CD14-positive monocyte (primary cell): ENCODE results near the gene MTA3.

GRCh38 chr2:42117855-42118685 lies 51.1 kb upstream of the EML4 start:
- CAGE, long polyA plus RNA, result no peak

- CAGE, long polyA plus RNA, result no peak
These were observed 45.0 kb upstream of the EML4 start for GRCh38 chr2:42124038-42124680.

- CAGE, long polyA plus RNA, result no peak
These were observed 2.5 kb downstream of the EML4 start for GRCh38 chr2:42171603-42172053.

DNA sequence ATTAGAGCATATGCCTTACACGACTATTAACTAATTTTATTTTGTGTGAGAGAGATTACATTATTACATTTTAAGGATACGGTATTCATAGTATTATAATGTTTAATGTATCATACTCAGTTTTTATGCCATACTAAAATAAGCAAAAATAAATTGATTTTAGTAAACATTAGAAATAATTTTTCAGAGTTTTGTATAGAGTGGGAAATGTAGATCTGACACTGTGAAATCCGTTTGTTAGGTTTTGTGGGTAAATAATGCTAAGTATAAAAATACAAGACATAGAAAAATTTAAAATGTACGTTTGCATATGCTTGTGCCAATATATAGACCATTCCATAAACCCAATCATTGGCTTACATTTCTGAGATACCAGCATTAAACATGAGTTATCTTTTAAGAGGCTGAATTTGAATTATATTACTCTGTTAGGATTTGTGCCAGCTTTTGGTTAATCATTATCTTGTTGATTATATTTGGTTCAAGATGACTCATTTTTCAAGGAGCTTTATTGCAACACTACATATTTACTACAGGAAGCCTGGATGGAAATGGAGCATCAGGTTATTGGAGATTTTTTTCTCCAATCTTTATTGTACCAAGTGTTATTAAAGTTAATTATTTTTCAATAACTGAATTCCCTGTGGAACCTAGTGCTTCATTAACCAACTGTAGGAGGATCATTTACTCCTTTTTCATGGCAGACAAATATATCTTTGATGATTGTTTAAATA lies 26.3 kb downstream of the EML4 start:
- CAGE, long polyA plus RNA, result no peak

GRCh38 chr2:42568310-42569093 lies at the start of gene MTA3:
Gene MTA3 (plus strand): TSS chr2:42568632.
- CAGE, long polyA plus RNA, result no peak

DNA sequence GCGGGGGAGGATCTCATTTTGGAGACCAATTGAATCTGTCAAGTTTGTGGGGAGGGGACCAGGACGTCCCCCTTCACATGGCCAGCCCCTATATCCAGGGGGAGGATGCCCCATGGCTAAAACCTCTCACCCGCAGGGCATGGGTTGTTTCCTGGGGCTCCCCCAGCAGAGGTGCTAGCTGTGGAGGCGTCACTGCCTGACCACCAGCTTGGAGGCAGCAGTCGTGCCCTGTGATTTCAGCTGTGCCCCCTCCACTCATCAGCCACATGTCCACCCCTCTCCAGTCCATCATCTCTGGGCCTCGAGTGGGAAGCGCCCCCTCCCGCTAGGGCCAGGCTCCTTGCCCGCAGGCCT lies 4.3 kb downstream of the HAAO start:
- CAGE, long polyA plus RNA, result no peak

GRCh38 chr2:42959329-42959970 lies 167.1 kb upstream of the HAAO start:
- CAGE, long polyA plus RNA, result no peak

DNA sequence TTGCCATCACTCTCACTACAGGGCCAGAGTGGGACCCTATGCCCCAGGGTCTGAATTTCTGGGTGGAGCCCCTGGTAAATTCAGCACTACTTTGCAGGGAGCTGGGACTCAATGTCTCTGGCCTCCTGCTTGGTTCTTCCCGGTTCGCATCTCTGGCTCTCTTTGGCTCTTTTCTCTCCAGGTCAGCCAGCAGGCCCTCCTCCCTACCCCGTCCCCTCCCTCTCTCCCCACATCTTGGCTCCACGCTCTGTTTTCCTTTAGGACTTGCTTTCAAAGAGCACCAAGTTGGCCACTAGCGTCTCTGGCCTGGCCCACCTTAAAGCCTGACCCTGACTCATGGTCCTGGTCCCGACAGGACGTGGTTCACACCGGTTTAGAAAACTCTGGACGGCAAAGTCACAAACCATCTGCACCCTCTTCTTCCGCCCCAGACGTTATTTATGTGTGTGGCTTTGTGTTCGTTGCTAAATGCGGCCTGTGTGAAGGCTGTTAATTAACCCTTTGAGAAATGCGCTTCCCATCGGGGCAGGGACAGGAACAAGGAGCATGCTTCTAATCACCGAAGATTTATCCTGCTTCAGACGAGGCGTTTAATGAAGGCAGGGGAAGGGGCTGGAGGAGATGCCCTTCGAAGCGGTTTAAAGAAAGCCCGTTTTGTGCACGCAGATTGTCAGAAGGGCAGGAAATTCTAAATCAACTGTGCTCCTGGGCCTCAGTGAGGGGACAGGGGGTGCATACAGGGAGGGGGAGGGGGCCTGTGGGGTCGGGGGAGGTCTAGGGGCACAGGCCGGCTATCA lies 169.1 kb upstream of the HAAO start:
- CAGE, long polyA plus RNA, result no peak

GRCh38 chr2:43026701-43027526 lies 199.5 kb downstream of the ZFP36L2 start:
- CAGE, long polyA plus RNA, result no peak

DNA sequence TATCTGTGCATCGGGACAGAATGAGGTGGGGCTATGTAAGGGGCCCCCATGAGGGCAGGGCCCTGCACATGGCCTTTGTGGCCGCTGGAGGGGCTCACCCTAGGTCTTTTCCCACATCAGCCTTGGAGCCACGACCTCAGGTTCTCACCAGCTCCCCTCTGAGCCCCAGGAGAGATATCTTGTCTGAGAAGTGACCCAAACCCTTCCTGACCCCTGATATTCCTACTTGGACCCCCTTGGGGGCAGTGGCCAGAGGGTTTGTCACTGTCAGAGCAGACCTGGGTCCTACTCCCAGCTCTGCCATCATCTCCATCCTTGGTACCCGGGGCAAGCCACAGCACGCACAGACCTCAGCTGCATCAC lies 64.2 kb downstream of the ZFP36L2 start:
- CAGE, long polyA plus RNA, result no peak

GRCh38 chr2:43173897-43174282 lies 52.5 kb downstream of the ZFP36L2 start:
- CAGE, long polyA plus RNA, result no peak

DNA sequence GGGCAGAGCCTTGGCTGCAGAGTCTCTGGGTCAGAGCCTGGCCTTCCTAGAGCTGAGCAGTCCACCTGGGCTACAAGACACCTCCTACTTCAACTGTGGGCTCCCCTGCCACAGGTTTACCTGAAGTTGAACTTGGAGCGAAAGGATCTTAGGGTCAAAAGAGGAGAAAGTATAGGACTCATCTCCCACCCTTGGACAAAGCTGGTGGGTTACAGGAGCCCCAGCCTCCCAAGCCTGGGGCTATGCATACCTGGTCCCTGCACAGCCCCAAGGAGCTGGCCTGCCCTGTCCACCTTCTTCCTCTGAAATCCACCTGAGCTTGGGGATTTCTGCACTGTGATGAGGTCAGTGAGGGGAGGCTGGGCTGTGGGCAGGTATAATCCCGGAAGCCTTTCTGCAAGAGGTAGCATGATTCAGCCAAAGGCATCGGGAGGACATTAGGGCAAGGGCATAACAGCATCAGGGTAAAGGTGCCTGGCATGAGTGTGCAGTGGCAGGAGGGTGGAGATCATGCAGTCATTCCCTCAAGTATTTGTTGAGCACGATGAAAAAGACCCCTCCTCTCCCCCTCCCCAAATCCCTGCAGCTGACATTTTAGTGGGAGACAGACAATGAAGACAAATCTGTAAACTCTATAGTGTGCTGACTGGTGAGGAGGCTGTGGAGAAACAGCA lies 18.9 kb downstream of the ZFP36L2 start:
- CAGE, long polyA plus RNA, result no peak

DNA sequence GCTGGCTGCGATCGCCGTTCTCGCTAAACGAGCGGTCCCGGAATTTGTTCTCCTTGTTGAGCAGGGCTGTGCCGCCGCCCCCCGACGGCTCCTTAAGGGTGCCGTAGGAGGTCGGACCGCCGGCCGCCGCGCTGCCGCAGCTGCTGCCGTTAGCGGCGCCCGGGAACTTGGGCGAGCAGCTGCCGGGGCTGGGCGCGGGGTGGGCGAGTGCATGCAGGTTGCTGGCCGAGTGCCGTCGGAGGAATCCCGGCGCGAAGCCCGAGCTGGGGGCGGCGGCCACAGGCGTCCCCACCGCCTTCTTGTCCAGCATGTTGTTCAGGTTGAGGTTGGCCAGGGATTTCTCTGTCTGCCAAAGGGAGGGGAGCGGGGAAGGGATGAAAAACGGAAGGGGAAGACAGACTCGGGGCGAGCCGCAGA lies 991 bp downstream of the ZFP36L2 start:
- CAGE, long polyA plus RNA, result start-site peak on the plus strand centred at position 247 of the sequence, 171 bp wide, 14 and 18 reads in 2 replicates

DNA sequence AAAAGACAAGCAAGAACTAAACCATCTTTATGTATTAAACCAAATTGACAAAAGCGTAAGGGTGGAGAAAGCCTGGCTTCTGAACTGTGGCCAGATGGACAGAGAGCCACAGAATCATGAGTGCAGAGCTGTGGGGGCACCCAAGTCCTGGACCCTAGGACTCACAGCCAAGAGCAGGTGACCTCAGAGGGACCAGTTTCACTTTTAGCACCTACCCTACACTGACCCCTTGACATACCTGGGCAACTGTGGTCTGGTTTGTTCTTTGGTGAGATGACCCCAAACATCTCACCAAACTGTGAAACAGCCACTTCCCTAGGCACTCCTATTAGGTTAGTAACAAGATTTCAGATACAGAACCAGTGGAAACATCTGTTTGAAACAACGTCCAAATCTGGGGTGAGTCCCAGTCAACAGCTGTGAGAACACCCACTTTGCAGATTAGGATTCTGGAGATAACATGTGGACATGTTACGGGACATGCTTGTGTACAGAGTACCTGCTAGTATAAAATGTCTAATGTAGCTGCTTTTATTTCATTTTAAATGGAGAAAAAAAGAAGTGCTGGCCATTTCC lies 1.9 kb upstream of the ZFP36L2 start:
- CAGE, long polyA plus RNA, result no peak

DNA sequence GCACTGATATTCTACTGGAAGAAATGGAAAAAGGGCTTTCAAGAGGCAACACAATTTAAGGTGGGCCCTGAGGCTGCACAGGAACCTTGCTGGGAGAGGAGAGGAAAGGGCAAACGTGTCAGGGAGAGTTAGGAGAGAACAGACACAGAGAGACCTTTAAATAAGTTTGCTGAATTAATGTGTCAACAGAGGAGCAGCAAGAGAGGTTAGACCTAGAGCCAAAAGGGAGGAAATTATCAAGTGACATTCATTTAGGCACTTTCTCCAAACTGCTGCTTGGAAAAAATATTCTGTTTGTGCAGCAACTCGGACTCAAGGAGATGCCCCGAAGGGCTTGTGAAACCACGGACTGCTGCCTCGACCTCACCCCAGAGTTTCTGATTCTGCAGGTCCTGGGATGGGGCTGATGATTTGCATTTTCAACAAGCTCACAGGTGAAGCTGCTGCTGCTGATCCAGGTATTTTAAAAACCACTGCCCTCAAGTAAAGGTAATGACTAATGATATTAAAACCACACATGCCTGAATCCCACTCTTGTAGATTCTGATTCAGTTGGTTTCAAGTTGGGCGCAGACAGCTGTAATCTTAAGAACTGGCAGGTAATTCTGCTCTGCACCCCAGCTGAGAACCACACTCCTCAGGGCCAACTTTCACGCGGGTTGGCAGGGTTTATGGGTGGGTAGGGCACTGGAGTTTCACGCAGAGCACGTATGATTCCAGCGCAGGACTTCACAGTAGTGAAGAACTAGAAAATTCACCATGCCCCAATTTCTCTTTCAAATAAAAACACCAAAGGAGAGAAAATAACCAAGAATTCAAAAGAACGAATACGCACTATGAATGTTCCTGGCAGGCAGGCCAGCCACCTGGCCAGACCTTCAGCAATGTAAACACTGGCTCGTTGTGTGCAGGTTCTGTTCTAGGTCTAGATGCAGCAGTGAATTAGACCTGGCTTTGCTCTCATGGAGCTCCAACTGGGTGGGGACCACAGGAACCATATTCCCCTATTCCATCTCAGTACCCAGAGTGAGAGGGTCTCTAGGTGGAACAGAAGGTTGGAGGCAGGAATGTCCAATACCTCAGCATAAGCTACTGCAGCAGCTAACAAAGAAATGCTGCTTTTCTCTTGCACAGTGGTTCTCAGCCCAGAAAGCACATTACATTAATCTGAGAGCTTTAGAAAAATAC lies 74.5 kb upstream of the ZFP36L2 start:
- CAGE, long polyA plus RNA, result no peak

DNA sequence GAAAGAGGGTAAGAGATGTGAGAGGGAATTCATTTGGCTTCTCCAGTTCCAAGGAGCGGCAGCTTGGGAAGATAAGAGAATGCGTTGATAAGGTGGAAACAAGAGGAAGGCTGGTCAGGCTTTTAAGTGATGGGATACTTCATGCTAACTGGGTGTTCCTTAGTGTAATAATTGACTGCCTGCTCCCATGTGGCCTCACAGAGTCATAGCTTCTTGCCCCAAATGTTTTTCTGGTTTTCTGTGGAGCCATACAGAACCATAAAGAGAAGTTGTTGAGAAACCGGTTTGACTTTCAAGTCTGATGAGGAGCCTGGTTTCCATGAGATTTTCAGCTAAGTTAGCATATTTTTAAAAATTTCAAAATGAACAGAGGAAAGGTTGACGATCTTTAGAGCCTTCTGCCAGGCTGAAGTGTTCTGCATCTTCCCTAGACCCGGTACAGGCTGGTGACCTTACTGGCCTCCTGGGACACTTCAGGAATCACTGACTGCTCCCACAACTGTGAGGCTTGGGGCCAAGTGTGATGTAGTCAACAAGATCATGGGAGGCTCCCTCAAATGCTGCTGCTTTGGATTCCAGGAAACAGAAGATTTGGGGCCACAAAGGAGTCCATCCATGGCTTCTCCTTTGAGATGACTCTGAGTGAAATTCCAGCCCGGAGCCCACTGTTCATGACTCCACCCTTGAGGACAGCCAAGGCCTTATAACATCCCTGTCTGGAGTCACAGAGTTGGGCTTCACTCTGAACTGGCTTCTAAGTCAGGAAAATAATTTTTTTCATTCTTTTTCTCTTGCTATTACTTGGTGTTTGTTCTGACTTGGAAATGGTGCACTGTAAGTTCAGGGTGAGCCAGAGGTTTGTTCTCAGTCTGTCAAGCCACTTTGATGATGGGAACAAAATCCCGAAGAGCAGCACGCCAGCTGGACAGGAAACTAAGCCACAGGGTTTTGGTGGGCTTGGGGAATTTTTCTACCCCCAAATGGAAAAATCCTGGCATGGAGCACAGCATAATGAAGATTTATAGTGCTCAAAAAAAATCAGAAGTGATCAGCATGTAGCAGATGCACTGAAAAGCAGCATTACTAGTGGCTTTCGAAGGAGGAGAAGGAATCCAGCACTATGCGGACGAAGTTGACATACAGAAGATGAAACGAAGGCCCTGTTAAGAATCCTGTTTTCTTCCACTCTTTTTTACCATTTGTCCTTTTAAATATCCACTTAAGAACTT lies 97.9 kb upstream of the ZFP36L2 start:
- CAGE, long polyA plus RNA, result no peak

GRCh38 chr2:43707175-43707800 lies 31.1 kb upstream of the C1GALT1C1L start:
- CAGE, long polyA plus RNA, result no peak

DNA sequence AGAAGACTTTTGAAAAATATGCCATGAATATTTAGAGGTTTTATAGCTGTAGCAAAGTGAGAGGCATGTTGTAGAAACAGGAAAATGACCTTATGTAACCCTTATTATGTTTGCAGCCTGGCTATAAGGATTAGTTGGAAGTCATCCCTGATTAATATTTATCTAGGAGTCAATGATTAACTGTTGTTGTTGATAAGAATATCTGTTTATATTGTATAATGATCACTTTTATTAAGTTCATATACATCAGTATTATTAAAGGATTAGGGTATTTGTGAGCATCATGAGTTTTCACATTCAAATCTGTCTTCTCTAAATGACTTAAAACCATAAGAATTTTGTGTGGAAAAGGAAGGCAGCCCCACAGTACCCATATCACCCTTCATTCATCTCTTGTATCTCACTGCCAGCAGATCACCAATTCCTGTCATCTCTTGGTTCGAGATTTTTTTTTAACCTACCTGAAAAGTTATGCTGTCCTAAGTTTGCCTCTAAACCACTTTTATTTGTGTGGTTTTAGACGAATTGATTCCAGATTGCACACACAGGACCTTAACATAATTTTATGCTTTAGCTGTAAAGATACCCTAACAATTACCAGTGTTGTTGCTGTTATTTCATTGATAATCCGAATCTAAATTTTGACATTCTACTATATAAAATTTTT lies 32.1 kb downstream of the ABCG5 start:
- CAGE, long polyA plus RNA, result no peak

DNA sequence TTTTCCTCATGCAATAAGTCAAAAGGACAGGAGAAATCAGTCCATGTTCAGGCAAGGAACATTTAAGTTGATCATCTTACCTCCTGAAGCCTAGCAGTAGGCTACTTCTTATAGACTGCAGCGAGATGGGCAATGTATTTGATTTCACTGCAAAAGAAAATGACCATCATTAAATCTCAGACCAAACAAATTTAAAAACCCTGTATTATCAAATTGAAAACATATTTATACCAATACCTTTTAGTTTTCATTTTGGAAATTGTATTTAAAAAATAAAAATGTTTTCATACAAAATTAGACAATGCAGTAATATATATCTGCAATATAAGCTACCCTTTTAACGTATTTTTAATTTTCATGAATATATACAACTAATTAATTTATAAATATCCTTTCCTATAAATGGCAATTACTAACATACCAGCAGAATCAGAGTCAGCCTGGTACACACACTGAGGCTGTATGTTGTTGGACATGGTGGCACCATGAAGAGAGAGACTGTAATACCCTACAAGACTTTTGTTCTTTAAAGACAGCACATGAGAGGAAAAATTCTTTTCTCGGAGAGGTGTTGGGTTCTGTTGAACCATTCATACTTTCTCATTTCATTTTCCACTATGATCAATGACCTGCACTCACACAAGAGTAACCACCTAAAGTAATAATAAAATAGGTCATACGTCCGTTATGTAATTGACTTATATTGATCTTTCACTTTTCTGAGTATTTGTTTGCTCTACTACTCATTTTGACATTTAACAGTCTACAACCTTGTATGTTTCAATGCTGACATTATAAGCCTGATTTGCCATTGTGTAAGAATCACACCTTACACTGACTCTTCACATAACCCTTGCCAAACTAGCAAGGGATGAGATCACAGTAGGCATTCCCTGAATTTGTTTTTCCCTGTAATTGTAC lies 38.2 kb downstream of the LRPPRC start:
- CAGE, long polyA plus RNA, result no peak

GRCh38 chr2:44237232-44237556 lies 38.1 kb upstream of the SLC3A1 start:
- CAGE, long polyA plus RNA, result no peak